Islet of Langerhans (tissue), 1 donor: ENCODE measurements around a stretch of chr22.

- RRBS = no CpG with 5 or more reads among the region's 15 CpGs
Measured at GRCh38 chr22:43038301-43038788, 23.4 kb upstream of the PACSIN2 start.

GRCh38 chr22:43042560-43042908, 27.6 kb upstream of the PACSIN2 start:
- RRBS = no CpG with 5 or more reads among the region's 10 CpGs

DNA sequence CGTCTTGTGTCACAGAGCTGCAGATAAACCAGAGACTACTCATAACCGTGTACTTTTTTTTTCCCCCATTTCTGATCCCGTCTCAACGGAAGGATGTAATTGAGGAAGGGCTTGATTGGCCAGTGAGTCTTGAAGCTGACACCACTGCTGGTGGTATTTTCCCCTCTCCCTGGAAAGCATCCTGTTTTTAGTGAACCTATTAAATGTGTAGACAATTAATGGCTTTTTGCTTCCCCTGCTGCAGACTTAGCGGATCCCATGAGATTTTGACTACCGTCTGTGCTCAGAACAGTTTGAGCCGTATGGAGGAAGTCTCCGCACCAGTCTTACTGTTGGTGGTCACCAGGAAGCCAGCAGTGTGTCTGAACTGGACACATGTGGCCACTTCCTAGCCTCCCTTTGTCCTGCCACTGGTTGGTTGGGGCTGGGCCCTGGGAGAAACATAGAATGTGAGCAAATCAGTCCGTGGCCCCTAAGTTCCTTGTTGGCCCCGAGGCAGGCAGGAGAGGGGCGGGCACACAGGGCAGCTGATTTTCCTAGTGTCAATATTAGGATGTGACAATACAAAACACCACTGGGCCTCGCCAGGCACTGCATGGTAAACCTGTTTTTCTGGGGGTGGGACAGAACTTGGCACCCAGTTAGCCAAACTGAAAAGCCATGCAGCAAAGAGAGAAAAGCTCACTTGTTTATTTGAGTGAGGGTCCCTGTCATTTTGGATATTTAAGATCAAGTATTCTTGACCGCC, 3.2 kb downstream of the BIK start:
- RRBS = no CpG with 5 or more reads among the region's 13 CpGs

- RRBS = no CpG with 5 or more reads among the region's 18 CpGs
Measured at GRCh38 chr22:43203438-43203892, 16.5 kb upstream of the TTLL12 start.

DNA sequence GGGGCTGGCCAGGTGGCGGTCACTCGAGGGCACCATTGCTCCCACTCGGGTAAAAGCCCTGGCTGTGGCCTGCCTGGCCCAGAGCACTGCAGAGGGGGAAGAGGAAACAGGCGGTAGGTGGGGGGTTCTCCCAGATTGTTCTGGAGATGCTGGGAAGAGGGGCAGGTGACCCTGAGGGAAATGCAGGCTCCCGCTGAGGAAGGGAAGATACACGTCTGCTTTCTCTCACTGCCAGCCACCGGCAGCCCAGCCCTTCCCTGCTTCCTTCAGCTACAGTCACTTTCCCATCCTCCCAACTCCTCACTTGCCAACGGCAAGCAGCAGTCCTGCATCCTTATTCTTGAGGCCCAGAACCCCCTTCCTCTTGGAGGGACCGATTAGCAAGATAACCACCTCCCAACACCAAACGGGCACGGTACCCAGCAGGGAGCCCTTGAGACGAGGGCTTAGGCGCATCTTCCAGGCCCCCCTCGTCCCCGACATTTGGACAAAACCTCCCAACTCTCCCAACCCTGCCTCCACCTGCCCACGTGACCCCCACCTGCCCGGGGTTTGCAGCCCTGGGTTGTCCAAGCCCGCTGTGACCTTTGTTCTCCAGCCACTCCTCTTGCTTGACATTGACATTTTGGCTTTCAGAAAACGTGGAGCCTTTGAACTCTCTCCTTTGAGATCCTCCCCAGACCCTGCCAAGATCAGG, 48.7 kb upstream of the TTLL12 start:
- RRBS = no CpG with 5 or more reads among the region's 19 CpGs

- RRBS = no CpG with 5 or more reads among the region's 13 CpGs
Measured at GRCh38 chr22:43260776-43261454, 74.0 kb upstream of the TTLL12 start.

- RRBS = no CpG with 5 or more reads among the region's 7 CpGs
Measured at GRCh38 chr22:43308772-43309087, 34.4 kb downstream of the SCUBE1 start.

- RRBS = 11% methylated on average over 27 of the region's 63 CpGs
Measured at GRCh38 chr22:43343687-43344413, 678 bp upstream of the SCUBE1 start.

DNA sequence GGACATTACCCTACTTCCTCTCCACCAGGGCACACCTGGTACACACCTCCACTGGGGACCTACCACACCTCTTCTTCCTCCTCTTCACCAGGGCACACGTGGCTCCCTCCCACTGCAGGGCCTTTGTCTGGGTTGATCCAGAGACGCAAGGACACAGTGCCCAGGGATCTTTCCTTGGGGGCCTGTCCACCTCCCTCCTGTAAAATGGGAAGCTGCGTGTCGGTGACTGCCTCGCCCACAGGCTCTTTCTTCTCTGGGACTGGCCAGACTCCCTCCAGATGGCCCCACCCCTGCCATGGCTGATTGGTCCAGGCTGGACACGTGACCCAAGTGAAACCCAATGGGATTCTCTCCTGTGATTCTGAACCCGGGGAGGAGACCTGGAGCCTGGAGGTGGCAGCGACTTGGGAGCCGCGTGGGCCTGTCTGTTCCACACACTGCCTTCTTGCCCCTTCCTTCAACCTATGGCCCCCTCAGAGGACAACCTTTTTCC, 12.5 kb upstream of the MPPED1 start:
- RRBS = no CpG with 5 or more reads among the region's 10 CpGs

DNA sequence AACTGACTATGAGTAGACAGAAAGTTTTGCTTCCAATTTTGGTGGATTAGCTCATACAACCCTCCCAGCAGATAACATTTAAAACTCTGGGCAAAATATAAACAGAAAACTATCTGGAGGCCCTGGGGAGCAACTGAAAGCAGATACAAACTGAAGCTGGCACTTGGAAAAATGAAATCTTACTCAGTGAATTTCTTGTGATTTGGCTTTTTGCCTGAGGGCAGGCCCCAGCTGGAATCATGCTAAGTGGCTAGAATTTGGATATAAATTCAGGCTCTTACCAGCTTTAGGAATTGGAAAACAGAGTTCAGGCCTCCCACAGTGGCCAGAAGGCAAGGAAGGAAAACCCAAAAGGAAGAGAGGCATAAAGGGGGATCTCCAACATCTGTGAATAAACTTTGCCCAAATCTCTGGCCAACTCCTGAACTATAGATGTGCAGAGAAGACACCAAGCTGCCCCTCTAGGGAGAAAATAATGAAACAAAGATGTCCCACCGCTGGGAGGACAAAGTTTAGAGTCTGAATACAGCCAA, 85.7 kb downstream of the EFCAB6 start:
- RRBS = no CpG with 5 or more reads among the region's 1 CpG

- RRBS = no CpG with 5 or more reads among the region's 8 CpGs
Measured at GRCh38 chr22:43811506-43811996, 554 bp downstream of the EFCAB6 start.

DNA sequence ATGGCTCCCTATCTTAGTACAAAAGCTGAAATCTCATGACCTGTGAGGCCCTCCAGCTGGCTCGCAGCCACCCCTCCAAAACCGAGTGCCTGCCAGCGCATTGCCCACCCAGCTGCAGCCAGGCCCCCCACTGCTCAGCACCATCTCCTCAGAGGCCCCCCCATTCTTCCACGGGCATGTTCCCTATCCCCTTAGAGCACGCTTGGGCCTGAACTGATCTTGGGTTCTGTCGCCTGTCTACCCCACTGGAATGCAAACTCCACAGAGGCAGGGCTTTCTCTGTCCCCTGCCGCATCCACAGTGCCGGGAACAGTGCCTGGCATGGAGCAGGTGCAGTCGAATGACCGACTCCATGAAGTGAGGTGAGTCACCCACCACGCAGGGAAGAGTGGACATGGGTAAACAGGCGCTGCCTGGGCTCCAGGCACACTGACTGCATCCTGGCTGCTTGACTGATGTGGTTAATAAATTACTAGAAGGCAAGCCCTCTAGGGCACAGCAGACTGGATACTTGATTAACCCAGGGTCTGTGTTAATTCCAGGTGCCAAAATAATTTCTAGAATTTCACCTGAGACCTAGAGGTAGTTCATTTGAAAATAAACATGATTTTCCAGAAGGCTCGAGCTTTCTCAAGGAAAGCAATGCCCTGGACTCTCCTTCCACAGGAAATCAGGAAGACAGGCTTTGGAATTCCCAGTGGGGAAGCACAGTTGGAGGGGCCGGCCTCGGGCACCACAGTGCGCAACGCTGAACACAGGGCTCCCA, 11.5 kb upstream of the EFCAB6 start:
- RRBS = no CpG with 5 or more reads among the region's 17 CpGs

GRCh38 chr22:43852561-43853209, 9.6 kb downstream of the SULT4A1 start:
- RRBS = no CpG with 5 or more reads among the region's 15 CpGs

GRCh38 chr22:43921476-43921951, 2.1 kb upstream of the PNPLA3 start:
- RRBS = no CpG with 5 or more reads among the region's 8 CpGs

- RRBS = no CpG with 5 or more reads among the region's 7 CpGs
Measured at GRCh38 chr22:43968967-43969415, 13.7 kb downstream of the SAMM50 start.

GRCh38 chr22:44201848-44202864, 21.4 kb downstream of the PARVG start:
- RRBS = no CpG with 5 or more reads among the region's 19 CpGs

GRCh38 chr22:44211599-44211972, 30.9 kb downstream of the PARVG start:
- RRBS = no CpG with 5 or more reads among the region's 7 CpGs

GRCh38 chr22:44383463-44384241, 70.9 kb upstream of the SHISAL1 start:
- RRBS = 95% methylated on average over 4 of the region's 12 CpGs

GRCh38 chr22:44455577-44456111, 42.4 kb downstream of the RTL6 start:
- RRBS = 96% methylated on average over 3 of the region's 12 CpGs

DNA sequence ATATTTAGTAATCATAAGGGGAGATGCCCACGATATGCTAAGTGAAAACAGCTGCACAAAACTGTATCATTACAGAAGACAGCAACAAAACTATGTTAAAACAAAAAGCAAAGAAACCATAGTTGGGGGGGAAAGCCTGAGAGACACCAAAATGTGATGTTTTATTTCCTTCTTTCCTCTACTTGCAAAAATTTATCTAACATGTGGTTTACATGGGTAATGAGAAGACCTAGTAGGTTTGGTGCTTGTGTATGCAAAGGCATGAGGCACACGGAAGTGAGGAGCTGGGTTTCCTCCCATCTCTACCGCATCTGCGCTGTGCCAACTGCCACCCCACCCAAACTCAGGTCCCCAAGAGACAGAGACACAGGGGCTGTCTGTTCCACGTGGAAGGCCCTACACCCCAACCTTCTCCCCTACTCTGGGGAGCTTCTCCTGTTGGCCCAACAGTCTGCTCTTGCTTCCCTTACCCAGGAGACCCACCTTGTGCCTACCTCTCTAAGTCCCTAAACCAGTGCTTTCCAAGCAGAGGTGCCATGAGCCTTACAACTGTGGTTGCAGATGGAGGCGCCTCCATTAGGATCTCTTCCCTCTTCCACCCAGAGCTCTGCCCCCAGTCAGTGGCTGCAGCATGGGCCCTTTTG, 4.8 kb downstream of the RTL6 start:
- RRBS = no CpG with 5 or more reads among the region's 6 CpGs